Metastatic Pancreatic Carcinoma in the Ovary (tissue), 1 donor: ENCODE measurements around the gene MAPKAP1.

DNA sequence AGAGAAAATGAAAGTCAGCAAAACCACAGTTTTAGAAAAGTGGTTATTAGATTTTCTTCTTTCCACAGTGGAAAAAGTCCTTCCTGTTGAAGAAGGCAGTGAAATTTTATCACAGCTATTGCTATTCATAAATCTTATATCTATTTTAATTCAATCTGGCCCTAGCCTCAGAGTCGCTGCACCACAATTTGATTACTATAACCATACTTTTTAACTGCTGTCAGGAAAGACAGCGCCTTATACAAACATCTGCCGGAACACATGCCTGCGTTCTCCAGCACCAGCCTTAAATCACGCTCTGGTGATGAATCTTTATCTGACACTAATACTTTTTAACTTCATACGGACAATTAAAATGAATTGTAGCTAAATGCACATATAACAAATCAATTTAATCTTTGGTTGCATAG lies 60.3 kb downstream of the MAPKAP1 start:
- PRO-cap: no peak

GRCh38 chr9:125706421-125707577 lies at the start of gene MAPKAP1:
Gene MAPKAP1 (minus strand): TSS chr9:125707208.
- PRO-cap: bidirectional peak, plus-strand start at chr9:125707369, minus-strand start at chr9:125707208

DNA sequence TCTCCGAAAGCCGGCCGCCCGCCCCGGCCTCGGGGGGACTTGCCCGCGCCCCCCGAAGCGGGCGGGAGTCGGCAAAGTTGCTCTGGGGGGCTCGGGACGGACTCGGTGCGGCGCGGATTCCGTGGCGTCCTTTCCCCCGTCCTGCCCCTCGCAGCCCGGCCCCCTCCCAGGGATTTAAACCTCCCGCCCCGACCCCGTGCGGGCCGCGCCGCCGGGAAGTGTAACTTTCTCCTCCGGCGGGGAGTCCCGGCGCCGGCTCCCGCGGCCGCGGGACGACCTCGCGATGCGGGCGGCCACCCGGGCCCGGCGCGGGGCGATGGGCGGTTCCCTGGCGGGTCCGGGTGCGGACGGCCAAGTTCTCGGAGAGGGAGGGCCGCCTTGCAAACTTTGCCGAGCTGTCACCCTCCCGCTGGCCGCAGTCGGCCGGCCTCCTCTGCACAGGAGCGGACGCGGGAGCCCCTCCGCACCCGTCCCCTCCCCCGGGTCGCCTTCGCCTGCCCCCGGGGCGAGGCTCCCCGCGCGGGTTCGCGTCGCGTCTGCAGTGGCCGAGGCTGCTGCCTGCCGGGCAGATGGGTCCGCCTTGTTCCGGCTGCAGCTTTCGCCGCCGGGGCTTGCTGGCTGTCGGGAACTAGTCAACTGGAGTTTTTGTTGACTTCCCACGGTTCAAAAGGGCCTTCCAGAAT lies 736 bp downstream of the PBX3 start:
- PRO-cap: no peak

DNA sequence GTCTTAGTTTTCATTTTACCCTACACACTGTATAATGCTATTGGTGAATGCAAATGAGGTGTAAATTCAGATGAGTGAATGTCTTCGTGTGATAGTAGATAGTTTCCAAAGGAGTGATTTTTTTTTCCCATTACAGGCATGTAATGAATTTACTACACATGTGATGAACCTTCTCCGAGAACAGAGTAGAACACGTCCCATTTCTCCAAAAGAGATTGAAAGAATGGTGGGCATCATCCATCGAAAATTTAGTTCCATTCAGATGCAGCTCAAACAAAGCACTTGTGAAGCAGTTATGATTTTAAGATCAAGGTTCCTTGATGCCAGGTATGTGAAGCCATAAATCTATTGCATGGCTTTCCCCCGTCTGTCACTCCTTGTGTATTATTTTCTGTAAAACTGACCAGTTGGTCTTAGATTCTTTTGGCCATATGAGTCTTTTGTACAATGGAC lies 182.4 kb downstream of the PBX3 start:
- PRO-cap: no peak

DNA sequence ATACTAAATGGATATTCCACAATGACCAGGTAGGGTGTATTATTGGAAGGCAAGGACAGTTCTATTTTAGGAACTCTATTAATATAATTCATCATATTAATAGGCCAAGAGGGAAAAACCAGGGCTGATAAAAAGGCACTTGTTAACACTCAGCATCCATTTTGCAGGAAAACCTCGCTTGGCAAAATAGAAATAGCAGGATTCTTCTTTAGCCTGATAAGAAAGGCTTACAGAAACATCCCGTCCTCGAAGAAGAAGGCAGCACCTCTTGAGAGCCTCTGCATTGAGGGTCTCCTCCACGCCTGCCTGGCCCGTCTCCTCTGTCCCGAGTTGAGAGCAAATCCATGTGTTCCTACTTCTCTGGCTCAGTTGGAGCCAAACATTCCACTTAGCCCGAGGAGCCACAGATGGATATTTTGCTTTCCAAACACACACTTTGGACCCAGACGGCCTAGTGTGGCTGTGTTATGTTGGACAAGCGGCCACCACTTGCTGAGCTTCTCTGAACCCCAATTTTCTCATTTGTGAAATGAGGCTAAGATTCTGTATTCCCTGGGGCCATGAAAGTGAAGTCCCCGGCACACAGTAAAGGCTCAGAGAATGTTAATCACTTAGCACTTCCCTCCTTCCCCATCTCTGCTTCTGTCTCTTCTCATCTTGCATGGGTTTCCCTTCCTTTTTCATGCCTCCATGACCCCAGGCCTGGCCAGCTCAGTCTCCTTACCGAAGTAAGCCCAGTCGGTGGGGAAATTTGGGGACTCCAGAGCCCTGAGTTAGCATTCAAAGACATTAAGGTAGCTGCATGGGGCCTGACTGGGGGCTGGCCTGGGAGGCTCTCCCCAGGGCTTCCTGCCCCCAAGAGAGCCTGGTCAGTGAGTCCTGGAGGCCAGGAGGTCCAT lies 181.7 kb upstream of the MVB12B start:
- PRO-cap: no peak

- PRO-cap: no peak
Observed at GRCh38 chr9:126525356-126525774, 88.4 kb upstream of the LMX1B start.

- PRO-cap: no peak
Observed at GRCh38 chr9:126533484-126534136, 80.1 kb upstream of the LMX1B start.

- PRO-cap: no peak
Observed at GRCh38 chr9:126708292-126708649, 94.5 kb downstream of the LMX1B start.

- PRO-cap: no peak
Observed at GRCh38 chr9:126957646-126957974, 43.0 kb downstream of the RALGPS1 start.

DNA sequence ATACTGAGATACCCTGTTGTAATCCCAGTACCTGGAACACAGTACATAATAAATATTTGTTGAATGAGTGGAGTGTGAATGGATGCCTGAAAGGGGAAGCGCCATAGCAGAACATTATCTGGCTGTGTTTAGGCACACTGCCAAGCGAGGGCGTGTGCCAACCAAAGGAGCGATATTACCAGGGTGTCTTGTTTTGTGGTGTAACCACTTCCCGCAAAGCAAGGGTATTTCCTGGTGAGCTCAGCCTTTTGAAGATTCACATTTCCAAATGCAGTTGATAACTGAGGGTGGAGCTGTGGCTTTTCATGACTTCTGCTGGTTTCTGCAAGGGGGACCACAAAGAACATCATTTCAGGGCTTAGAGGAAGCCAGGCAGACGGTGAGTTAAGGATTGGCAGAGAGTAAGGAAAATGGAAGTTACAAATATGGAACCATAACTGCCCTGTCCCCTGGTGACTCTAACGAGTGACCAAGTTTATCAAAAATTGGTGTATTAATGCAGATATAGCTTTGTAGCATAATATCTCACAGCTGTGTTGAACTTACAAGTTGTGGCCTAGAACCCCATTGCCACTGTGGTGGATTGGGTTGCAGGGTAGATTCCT lies 71.3 kb downstream of the RALGPS1 start:
- PRO-cap: no peak

DNA sequence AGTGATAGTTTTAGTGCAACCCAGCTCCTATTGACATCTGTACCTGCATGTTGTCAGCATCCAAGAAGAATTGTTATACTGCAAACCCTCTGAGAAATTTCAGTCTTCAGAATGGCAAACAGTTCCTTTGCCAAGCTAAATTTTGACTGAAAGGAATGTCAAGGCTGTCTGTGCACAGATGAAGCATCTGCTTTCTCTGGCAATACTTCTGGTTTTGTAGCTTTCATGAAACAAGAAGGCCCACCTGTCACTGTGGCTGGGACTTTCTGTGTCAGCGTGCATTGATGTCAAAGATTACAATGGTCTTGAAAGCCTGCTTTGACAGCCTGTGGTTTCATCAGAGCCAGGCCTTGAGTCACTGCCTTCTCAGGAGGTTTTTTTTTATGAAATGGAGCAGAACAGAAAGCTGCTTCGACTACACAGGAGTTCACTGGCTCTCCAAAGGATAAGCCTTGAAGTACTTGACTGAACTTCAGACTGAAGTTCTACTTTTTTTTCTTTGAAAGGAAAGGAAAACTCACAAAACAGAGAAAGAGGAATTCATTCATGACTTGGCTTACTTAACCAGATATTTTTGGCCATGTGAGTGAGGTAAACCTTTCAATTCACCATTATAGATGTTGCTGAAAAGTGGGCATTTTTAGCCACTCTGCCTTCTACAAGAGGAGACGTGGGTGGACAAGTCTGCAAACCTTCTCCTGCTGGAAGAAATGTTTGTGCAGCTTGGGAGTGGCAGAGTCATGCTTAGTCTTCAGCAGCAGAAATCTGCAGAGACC lies 90.8 kb downstream of the RALGPS1 start:
- PRO-cap: no peak

DNA sequence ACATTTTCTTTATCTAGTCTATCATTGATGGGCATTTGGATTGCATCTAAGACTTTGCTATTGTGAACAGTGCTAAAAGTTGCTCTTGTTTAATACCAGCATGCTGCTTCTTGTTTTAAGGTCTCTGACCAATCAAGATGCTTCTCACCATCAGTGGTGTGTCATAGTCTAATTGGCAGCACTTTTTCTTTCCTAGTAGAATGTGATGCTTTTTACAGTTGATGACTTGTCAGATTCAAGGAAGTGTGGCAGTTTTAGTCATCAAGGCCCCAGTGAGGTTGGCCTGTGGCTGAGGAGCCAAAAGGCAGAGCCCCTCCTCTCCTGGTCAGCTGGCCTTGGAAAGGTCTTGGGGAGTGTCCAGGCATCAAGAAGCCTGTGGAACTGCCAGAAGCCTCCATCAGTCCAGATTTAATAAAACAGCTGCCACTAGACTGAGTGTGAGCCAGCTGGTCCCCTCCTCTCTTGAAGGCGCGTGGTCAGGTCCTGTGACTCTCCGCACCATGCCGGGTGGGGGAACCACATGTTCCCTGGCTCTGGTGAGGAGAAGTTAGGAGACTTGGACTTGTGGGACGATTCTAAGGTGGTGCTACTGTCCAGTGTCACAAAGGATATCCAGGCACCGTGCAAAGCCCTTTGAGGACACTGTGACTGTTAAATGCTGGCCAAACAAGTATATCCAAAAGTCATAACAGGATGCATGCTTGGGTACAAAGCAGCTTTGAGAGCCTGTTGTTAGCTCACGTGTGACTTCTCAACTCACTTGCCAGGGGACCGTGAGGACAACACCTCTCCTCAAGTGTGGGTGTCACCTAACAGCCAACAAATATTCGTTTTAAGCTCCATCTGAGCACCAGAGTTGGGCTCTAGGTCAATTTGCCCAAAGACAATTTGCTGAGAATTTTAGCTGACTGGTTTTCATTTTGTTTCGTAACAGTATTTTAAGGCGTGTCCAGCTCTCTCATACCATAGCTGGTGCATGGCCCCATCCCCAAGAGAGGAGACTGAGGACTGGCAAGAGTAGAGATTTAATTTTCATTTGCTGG lies 6.1 kb upstream of the ANGPTL2 start:
- PRO-cap: no peak

- PRO-cap: no peak
Observed at GRCh38 chr9:127130986-127132103, 8.9 kb upstream of the ANGPTL2 start.

- PRO-cap: no peak
Observed at GRCh38 chr9:127182849-127183322, 60.5 kb upstream of the ANGPTL2 start.

DNA sequence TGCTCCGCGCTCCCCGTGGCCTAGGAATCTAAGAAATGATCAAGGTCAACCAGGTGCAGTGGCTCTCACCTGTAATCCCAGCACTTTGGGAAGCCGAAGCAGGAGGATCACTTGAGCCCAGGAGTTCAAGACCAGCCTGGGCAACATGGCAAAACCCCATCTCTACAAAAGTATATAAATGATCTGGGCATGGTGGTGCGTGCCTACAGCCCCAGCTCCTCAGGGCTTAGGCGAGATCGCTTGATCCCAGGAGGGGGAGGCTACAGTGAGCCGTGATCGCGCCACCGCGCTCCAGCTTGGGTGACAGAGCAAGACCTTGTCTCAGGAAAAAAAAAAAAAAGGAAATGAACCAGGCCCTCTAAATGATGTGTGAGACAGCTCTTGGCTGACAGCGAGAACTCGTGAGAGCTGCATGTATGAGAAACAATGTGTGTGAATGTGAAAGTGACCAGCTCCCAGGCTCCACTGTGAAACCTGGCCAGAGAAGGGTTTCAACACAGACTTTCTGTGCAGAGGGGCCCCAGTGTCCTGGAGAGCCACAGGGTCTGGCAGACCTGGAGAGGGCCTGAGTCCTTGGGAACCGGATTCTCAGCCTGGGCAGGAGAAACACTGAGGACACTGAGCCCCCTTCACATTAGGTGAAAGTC lies 61.7 kb upstream of the ANGPTL2 start:
- PRO-cap: no peak

- PRO-cap: no peak
Observed at GRCh38 chr9:127186014-127187166, 64.0 kb upstream of the ANGPTL2 start.

DNA sequence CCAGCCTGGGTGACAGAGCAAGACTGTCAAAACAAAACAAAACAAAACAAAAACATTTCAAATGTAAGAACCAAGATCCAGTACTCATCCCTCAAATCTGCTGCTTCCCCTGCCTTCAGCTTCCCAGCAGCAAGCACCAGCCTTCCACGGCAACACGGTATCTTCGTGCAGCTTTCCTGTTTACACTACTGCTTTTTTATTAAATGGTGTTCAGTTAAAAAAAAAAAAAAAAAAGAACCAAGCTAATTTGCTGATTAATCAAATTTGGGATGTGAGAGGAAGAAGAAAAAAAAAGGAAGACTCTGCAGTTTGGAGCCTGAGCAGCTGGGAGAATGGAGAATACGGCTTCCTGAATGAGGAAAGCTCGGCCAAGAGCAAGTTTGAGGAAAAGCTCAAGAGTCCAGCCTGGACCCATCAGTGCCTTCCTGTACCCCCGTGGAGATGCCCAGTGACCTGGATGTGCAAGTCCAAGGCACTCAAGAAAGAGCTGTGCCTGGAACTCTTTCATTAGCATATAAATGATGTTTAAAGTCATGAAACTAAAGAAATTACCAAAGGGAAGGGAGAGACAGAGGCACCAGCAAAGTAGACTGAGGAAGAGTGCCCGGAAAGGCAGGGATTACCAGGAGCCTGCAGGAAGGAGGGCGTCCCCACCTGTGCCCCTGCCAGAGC lies 27.9 kb upstream of the SLC2A8 start:
- PRO-cap: no peak

GRCh38 chr9:127473415-127474379 lies 22.4 kb downstream of the LRSAM1 start:
- PRO-cap: no peak

GRCh38 chr9:127513786-127513985 lies 55.2 kb downstream of the NIBAN2 start:
- PRO-cap: no peak

GRCh38 chr9:127539571-127540017 lies 29.3 kb downstream of the NIBAN2 start:
- PRO-cap: no peak